Metastatic Liver Carcinoma in the Lung (tissue), 2 donors: ENCODE measurements around a stretch of chr21.

DNA sequence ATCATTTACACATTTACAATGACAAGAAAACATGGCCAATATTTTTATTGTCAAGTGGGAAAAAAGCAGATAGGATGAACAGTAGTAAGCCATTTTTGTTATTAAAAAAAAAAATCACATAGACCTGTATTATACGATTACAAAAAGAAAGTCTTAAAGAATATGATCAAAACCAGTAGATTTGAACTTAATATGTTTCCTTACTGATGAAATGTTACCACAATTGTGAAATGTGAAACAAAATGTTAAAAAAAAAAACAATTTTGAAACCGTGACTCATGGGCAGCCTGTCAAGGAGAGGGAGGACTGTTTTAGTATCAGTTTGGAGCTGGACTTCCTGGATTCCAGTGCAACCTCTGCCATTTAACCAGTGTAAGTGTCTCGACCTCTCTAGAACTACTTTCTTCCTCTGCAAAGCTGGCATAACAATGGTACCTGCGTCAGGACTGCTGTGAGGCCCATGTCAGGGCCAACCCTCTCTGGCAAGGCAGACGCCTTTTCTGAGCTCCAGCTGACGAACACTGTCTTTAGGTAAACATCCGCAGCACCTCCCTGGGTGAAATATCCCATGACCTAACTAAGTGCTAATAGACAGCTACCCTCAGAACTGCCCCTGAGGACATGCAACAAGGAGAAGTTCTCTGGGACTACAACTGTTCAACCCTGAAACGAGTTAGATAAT is 21.0 kb downstream of the URB1 start:
- PRO-cap, 2 experiments: no peak in any of the 2 experiments

GRCh38 chr21:32411829-32412103 is 740 bp upstream of the EVA1C start:
- PRO-cap, 2 experiments: no peak in any of the 2 experiments

GRCh38 chr21:32450840-32451748 is 38.6 kb downstream of the EVA1C start:
- PRO-cap, 2 experiments: no peak in any of the 2 experiments

DNA sequence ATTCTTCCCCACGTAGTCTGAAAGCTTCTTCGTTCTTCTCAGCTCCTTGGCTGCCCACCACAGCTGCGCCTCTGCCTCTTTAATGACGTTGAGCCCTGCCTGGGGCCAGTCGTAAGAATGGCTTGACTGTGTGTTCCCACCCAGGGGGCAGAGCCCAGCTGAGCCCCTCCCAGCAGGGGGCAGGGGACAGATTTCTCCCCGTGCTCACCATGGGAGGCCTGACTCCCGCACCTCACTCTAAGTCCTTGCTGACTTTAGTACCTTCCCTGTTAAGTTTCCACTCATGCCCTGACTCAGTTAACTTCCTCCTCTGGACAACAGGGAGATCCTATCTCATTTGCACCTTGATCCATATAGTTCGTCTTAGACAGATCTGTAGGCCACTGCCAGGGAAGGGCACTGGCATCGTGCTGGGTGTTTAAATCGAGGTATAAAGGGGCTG is 9.0 kb downstream of the CFAP298 start:
- PRO-cap, 2 experiments: no peak in any of the 2 experiments

- PRO-cap, 2 experiments: no peak in any of the 2 experiments
Observed at GRCh38 chr21:32886235-32886854, 72.8 kb upstream of the C21orf62 start.

- PRO-cap, 2 experiments: peak in 1 of 2 experiments; most common plus-strand start chr21:33079244 (in 1); most common minus-strand start chr21:33079146 (in 1)
Observed at GRCh38 chr21:33078794-33079355, 8.9 kb downstream of the OLIG1 start.

GRCh38 chr21:33203376-33203751 is 26.4 kb upstream of the IFNAR2 start:
- PRO-cap, 2 experiments: peak in 2 of 2 experiments; most common minus-strand start chr21:33203657 (in 2)

DNA sequence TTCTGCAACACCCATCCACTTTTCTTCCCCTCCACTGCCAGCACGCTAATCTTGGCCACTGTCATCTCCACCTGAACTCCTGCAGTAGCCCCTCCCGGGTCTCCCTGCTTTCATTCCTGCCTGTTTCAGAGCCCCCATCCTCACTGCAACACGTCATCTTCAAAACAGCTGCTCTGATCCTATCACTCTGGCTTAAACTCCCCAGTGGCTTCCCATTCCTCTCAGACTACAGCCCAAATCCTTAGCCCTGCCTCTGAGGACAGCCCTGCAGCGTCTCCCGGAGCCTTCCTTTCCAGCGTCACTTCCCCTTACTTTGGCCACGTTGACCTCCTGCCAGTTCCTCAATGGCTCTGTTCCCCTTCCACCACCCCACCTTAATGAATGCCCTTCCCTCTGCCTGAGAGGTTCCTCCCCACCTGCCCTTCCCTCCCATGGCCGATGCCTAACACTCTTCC is 22.9 kb upstream of the IFNAR2 start:
- PRO-cap, 2 experiments: no peak in any of the 2 experiments

- PRO-cap, 2 experiments: no peak in any of the 2 experiments
Observed at GRCh38 chr21:33233440-33233948, 3.8 kb downstream of the IFNAR2 start.

GRCh38 chr21:33268085-33268759 is 2.1 kb downstream of the IL10RB start:
- PRO-cap, 2 experiments: no peak in any of the 2 experiments

DNA sequence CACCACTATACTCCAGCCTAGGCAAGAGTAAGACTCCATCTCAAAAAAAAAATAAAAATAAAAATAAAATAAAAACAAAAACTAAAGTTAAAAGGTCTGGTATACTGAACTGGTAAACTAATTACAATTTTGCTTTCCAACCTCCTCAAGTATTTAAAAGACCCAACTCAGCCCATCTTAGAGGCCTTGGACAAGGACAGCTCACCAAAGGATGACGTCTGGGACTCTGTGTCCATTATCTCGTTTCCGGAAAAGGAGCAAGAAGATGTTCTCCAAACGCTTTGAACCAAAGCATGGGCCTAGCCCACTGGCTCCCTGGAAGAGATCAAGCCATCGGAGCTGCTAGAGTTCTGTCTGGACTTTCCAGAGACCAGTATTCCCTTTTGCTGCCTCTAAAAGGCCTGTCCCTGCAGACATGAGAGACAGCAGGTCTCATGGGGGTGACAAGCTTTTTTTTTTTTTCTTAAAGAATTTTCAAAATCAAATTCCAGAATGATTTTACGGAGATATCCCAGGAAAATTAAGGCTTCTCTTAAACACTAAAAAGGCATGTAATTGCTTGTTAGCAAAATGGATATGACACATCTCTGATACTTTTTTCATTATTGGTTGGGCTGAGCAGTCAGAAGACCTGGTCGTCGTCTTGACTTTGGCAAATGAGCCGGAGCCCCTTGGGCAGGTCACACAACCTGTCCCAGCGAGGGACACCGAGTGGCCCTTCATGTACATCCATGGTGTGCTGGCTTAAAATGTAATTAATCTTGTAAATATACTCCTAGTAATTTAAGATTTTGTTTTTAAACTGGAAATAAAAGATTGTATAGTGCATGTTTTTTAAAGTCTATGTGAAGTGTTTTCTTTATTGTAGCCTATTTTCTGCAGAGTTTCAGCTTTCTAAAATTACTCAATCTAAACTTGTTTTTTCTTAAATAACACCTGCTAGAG is 33.7 kb downstream of the IFNGR2 start:
- PRO-cap, 2 experiments: no peak in any of the 2 experiments

GRCh38 chr21:33478538-33478953 is 1.2 kb downstream of the TMEM50B start:
- PRO-cap, 2 experiments: no peak in any of the 2 experiments

GRCh38 chr21:33480515-33480856 is 712 bp upstream of the TMEM50B start:
- PRO-cap, 2 experiments: no peak in any of the 2 experiments

- PRO-cap, 2 experiments: no peak in any of the 2 experiments
Observed at GRCh38 chr21:33626176-33626508, 15.4 kb downstream of the CRYZL1 start.

DNA sequence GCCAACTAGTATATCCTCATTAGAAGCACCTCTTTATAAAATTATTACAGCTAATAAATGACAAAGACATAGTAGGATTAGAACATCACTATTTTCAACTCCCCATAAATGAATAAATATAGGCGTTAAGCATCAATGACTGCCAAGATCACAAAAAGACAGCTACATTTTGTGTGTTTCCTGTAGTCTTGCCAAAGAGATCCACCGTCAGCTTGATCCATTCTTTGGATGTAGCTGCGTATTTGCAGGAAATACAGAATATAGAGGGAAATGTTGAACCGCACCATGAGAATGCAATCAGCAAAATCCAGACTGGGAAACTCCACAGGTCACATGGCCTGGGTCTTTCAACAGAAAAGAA is 102.6 kb downstream of the ITSN1 start:
- PRO-cap, 2 experiments: no peak in any of the 2 experiments

- PRO-cap, 2 experiments: no peak in any of the 2 experiments
Observed at GRCh38 chr21:33771898-33772485, 129.7 kb downstream of the ITSN1 start.

DNA sequence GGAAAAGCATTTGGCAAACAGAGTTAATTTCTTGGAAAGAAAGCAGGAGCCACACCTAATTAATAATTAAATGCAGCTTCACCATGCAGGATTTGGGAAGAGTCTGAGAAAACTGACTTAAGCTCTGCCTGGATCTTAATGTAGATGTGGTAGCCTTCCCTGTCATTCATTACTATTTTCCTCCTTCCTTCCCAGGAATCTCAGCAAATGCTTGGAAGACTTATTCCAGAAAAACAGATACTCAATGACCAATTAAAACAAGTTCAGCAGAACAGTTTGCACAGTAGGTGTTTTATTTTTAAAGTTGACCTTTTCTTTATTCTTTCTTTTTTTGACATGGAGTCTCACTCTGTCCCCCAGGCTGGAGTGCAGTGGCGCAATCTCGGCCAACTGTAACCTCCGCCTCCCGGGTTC is 134.3 kb downstream of the ATP5PO start:
- PRO-cap, 2 experiments: no peak in any of the 2 experiments

- PRO-cap, 2 experiments: peak in 1 of 2 experiments; most common minus-strand start chr21:33799572 (in 1)
Observed at GRCh38 chr21:33799155-33800198, 116.1 kb downstream of the ATP5PO start.

GRCh38 chr21:33931086-33931313 is 15.4 kb upstream of the ATP5PO start:
- PRO-cap, 2 experiments: no peak in any of the 2 experiments

GRCh38 chr21:33993737-33994290 is 78.2 kb upstream of the ATP5PO start:
- PRO-cap, 2 experiments: no peak in any of the 2 experiments